ENCODE results near the genes SPATA13, NUP58 and USP12.

DNA sequence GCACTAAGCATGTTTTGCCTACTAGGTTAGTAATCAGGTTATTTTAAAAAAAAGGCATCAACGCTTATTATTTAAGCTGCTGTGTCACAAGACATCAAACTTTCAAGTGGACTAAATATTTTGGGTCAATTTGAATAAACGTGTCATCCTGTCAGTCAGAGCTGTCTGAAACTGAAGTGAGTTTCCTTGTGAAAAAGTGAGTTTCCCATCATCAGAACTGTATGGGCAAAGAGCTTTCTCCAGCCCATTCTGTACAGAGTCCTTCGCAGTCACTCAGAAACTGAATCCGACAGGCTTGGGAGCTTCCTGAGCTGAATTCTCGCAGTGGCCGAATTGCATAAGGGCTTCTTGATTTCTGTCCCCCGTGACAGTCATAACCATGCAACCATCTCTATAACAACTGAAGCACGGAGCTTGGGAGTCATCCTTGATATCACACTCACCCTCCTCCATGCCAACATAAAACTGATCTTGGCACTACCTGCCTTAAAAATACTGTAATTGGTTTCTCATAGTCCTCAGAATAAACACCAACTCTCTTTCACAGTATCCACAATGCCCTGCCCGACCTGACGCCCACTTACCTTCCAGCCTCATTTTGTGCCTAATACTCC, 139.8 kb downstream of the MIPEP start:
- PRO-cap = no peak
- RAMPAGE, long total RNA = no peak

- PRO-cap = no peak
- RAMPAGE, long total RNA = no peak
Observed at GRCh38 chr13:23753250-23753898, 135.8 kb downstream of the MIPEP start.

DNA sequence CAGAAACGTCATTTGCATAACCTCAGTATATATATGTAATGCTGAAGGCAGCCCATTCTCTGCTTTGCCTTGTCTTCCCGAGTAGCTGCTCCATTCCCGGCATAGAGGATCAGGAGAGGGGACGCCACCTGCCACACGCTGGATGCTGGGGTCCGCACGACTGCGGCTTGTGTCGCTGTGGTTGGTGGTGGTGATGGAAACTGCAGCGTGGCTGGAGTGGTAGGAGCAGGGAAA, 65.1 kb upstream of the MIPEP start:
- PRO-cap = no peak
- RAMPAGE, long total RNA = no peak

DNA sequence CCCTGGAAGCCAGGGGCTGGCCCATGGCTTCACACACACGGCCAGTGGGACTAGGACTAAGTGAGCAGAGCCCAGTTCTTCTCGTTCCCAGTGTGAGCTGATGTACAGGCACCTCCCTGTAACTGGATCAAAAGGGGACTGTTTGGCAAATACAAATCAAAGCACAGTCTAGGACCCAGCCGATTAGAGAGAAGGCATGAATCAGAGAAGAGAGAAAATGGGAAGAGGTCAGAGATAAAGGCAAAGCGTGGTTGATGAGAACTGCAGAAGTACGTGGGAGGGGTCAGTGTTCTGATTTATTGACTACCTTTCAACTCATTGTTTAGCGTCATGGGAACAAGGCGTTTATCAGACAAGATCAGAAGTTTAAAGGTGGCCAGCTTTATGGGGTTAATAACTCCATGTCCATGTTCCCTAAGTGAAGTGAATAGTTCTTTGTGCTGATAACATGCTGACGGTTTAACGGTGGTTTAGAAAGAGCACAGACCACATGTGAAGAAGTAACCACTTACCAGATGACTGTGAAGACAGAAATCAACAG, 30.2 kb upstream of the SPATA13 start:
- PRO-cap = no peak
- RAMPAGE, long total RNA = no peak

GRCh38 chr13:24160422-24161026, at the start of gene SPATA13:
SPATA13 (plus strand) TSS chr13:24160720.
- PRO-cap = bidirectional peak, plus-strand start at chr13:24160724, minus-strand start at chr13:24160557; unidirectional peak, plus-strand start at chr13:24160935
- RAMPAGE, long total RNA = start-site peak on the plus strand at chr13:24160704-24160775, 68 reads

DNA sequence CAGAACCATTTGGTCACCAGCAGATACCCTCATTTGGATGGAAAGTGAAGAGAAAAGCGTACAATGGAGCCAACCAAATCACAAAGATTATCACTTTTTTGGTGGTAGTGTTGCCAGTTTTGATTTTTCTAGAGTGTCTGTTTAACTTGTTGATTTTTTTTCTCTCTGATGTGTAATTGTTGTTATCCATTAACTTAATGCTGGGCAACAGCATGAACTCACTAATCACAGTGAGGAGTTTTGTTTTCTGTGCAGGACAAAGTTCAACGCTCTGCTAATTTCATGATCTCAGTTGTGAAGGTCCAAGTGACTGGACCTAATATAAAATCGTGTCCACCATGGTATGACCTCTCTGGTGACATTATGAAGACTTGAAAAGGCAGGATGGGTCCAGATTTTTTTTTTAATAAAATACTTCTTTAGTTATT, 23.9 kb downstream of the SPATA13 start:
- PRO-cap = no peak
- RAMPAGE, long total RNA = no peak

DNA sequence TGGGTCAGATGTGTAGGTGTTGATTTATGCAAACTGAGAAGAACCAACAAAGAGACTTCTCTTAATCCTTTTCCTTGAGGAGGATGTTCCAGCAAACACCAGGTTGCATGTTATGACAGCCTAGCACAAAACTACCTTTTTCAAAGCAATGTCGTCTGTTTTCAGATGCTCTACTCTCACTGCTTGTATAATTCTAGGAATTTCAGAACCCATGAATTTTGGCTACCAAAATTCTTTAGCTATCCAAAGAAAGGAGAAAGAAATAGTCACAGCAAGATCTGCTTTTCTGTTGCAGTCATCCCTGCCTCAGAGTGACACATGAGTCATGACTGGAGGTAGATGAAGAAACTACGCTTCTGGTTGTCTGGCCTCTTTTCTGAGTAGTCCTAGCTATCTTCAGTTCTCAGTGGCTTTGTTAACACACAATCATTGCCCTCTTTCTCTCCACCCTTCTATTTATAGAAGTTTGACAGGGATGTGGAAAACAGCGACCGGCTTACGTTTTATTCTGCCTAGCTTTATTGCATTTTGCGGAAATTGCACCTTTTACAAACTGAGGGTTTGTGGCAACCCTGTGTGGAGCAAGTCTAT, 26.5 kb downstream of the SPATA13 start:
- PRO-cap = no peak
- RAMPAGE, long total RNA = no peak

DNA sequence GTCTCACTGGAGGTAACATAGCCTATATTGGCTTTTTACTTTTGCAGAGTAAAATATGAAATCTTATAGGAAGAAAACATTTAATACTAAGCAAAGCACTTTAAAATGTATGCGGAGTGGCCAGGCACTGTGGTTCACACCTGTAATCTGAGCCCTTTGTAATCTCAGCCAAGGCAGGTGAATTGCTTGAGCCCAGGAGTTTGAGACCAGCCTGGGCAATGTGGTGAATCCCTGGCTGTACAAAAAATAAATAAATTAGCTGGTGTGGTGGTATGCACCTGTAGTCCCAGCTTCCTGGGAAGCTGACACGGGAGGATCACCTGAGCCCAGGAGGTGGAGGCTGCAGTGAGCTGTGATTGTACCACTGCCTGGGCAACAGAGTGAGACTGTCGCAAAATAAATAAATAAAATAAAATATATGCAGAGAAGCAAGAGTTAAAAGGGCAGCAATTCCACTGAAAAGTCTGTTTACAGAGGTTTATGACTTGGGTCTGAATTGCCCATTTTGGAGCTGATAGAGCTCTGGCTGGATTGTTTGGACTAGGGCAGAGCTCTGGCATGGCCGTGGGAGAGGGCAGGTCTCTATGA, 64.8 kb upstream of the C1QTNF9 start:
- PRO-cap = no peak
- RAMPAGE, long total RNA = no peak

GRCh38 chr13:24925564-24926212, 3.0 kb upstream of the CENPJ start:
- PRO-cap = no peak
- RAMPAGE, long total RNA = no peak

DNA sequence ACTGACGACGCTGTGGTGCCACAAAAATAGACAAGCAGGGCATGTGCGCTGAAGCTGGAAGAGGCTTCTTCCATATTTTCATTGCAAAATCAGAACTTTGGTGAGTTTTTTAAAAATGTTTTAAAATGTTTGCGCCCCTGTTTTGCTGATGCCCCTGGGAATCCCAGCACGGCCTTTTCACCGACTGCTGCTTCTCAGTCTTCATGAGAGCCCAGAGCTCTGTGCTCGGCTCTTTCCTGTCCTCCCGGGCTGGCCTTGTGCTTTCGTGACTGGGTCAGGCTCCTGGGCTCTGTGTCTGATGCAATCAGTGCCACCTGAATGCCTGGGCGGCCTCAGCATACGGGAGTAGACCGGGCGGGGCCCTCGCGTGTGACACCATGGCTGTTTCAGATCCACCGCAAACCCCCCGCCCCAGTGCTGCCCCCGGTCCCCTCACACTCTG, 21.3 kb downstream of the PABPC3 start:
- PRO-cap = no peak
- RAMPAGE, long total RNA = no peak

- PRO-cap = bidirectional peak, plus-strand start at chr13:25301665, minus-strand start at chr13:25301492
- RAMPAGE, long total RNA = start-site peak on the plus strand at chr13:25301640-25301666, 167 reads
Observed at GRCh38 chr13:25301209-25302530, at the start of gene NUP58. NUP58 (plus strand) TSS chr13:25301625.

DNA sequence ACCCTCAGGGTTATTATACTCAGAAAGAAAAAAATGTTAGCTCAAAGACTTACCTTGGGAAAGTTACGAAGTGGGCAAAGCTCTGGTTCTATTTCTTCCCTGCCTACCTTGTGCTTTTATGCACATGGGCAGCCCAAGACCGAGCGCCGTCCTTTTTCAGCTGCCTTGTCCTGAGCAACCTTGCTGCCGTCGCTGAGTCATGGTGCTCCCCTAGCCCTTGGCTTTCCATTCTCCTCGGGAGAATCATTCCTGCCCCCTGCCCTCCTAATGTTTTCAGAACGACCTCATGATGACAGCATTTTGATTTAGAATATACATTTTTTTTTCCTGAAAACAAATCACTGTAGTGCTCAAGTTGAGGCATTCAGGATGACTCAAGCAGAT, 279.9 kb downstream of the SHISA2 start:
- PRO-cap = no peak
- RAMPAGE, long total RNA = no peak

DNA sequence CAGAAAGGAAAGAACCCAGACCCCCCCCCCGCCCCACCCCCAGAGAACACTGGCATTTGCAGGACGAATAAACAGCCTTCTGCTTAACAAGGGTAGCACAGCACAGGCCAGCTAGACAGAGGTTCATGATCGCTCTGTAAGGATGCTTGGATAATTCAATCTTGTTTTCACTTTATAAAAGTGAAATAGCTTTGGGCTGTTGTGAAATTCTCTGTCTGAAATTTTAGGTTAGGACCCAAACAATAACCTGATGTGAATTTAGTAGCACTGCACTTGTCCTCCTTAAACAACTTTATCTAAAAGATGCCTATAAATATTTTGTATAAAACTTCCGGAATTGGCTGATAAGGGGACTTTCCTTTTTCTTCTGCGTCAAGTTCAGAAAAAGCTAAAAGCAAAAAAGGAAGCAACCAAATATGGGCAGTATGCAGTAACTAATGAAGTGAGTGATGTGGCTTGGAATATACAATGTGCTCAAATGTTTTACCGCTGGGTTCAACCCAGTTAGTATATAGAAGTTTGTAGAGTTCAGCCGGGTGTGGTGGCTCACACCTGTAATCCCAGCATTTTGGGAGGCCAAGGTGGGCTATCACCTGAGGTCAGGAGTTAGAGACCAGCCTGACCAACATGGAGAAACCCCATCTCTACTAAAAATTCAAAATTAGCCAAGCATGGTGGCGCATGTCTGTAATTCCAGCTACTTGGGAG, 163.6 kb downstream of the SHISA2 start:
- PRO-cap = no peak
- RAMPAGE, long total RNA = no peak

DNA sequence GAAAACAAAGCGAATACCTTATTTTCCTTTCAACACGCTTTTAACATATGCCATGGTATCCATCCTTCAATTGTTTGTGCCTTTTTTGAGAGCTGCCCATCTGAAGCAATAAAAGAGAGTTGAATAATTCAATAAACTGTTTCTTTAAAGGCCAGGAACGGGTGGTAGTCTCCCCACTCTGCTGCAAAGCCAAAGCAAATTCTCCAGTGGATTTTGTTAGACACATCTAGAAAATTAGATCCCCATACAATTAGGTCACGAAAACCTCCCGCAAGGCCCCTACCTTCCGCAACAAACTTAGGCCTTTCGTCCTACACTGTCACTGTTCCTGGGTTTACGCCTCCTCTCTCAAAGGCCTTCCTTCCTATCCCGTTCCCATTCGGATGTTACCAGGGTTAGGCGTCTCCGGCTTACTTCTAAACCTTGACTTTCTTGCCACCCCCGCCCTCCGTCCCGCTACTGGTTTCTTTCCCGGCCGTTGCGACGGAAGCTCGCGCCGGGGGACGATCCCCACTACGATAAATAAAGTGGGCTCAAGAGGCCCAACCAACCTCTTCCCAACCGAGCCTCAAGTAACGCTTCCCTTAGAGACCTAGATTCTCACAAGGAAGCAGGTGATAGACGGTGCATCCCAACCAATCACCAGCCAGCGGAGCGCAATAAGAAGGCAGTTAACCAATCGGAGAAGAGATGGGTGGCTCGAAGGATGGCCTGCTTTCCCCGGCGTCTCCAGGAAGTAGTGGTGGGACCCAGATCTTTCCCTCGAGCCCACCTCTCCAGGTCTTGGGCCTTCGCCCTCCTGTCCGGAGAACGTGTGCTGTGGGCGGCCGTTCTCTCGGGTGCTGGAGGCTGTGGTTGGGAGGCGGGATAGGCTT, 646 bp downstream of the RNF6 start:
- PRO-cap = bidirectional peak, plus-strand start at position 714 of the sequence, minus-strand start at position 574 of the sequence
- RAMPAGE, long total RNA = start-site peak on the minus strand centred at position 595 of the sequence, 37 bp wide, 77 reads

GRCh38 chr13:26316720-26317237, 62.9 kb downstream of the CDK8 start:
- PRO-cap = no peak
- RAMPAGE, long total RNA = no peak

DNA sequence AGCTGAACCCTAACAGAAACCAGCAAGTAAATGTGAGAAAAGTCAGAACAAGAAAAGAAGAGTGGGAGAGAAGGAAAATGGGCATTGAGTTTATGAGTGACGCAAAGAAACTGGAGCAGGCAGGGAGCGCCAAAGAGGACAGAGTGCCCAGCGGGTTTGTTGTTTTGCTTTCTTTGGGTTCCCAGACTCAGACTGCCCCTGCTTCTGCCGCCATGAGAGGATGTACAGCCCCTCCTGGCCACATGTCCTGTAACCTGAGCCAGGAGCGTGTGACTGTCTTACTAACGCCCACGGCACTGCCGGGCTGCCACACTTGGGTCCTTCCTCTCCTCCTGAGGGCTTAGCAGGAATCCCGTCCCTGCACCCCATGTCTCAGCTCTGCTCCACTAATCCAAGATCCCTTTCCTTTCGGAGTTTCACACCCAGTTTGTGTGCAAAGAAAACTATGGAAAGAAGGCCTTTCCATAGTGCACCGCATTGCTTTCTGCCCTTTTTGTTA, 80.5 kb downstream of the GPR12 start:
- PRO-cap = no peak
- RAMPAGE, long total RNA = no peak

DNA sequence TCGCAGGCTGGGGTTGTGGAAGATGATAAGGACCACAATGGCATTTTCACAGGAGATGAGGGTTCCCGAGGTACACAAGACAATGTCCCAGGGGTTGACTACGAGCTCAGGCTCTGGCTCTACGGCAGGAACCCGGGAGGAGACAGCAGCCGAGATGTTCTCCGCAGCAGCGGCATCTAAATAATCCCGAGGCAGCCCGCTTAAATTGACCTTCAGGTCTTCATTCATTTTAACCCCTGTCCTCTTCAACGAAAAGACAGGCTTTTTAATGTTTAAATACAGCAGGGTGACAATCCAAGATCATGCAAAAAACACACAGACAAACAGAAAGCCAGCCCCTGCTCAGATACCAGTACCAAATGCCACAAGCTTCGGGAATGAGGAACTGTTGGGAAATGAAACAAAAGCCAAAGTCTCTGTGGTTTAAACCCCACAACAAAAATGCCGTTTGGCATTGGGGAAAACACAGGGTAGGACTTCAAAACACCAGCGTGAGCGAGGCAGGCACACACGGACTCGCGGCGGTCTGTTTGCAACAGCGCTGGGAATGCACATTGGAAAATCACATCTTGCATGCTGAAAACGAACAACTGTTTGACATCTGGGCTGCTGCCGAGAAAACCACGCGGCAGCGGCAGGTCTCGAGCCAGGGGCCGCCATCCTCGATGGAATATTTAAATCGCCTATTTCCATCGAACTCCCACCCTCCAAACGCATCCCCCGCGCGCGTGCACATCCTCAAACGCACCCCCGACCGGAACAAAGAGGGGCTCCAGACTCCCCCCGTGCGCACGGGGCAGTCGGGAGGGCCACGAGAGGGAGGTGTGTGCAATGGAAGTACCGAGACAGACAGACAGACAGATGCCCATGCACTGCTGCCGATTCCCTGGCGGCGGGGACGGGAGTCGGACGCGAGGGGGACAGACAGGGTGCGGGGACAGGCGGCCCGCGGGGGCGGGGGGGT, 704 bp downstream of the GPR12 start:
- PRO-cap = no peak
- RAMPAGE, long total RNA = no peak

DNA sequence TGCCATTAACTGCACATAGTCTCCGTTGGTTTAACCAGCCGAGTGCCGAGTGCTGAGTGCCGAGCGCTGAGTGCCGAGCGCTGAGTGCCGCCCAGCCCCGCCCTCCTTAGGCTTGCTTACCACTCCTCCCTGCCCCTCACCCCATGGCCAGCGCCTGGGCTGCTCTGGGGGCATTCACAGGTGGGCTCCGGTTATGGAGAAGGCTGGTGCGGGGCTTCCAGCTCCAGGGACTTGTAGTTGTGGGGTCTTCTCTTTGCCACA, 164.7 kb downstream of the USP12 start:
- PRO-cap = no peak
- RAMPAGE, long total RNA = no peak

DNA sequence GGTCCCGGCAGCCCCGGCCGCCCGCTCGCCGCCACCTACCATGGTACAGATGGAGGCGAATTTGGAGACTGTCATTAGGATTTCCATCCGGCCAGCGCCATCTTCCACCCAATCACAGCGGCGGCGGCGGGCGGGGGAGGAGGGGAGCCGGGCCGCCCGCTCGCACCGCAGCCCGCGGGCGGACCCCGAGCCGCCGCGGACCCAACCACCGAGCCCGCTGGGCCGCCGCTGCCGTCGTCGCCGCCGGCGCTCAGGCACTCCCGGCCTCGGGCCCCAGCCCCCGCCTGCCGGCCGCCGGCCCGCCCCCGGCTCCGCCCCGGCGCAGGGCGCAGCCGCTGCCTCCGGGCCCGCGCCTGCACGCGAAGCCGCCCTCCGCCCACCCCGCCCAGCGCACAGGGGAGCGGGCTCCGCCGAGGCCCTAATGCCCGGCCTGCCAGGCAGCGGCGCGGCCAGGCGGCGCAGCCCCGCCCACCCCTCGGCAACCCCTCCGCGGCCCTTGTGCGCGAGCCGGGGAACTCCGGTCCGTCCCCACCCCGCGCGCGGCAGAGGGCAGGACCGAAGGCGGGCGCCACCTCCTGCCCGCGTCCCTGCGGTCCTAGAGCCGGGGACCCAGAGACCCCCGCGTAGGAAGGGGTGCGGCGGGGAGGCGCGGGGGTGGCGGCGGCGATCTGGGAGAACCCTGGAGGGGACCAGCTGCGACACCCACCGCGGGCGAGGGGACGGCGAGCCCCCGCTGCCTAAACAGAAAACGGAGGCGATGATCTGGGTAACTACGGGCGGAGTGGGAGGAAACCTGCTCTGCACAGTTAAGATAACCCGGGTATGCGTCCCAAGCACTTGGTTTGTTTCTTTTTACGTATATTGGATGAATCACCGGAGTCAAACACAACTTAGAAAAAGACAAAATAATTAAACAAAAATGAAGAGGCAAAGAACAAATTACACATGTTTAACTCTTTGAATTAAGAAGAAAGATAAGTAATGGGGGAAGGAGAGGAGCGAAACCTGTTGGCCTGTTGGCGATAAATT, at the start of gene USP12:
USP12 (minus strand) TSS at position 259 of the 1,029 bp plus-strand sequence.
- PRO-cap = bidirectional peak, plus-strand start at position 545 of the sequence, minus-strand start at position 259 of the sequence; unidirectional peak, minus-strand start at position 783 of the sequence; unidirectional peak, minus-strand start at position 824 of the sequence
- RAMPAGE, long total RNA = no peak

GRCh38 chr13:27195260-27195614, 23.6 kb upstream of the USP12 start:
- PRO-cap = bidirectional peak, plus-strand start at chr13:27195493, minus-strand start at chr13:27195323
- RAMPAGE, long total RNA = no peak